ENCODE measurements around a stretch of chr10.

GRCh38 chr10:71748516-71749516 is 24.5 kb downstream of the VSIR start:
- PRO-cap, 4 experiments: peak in 4 of 4 experiments; most common plus-strand start chr10:71748950 (in 3); most common minus-strand start chr10:71748798 (in 3)
- RAMPAGE, long total RNA, 2 experiments: no peak in any of the 2 experiments

- PRO-cap, 4 experiments: no peak in any of the 4 experiments
- RAMPAGE, long total RNA, 2 experiments: no peak in any of the 2 experiments
Observed at GRCh38 chr10:71749673-71750159, 23.6 kb downstream of the VSIR start.

DNA sequence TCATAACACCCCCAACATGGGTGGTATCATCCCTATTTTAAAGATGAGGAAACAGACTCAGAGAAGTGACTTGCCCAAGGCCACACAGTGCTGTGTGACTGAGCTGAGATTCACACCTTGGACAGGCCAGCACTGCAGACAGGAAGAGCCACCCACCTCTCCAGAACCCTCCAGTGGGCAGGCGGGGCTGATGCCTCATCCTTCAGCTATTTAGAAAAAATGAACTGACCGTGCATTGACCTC is 6.7 kb downstream of the VSIR start:
- PRO-cap, 4 experiments: peak in 1 of 4 experiments; most common minus-strand start position 134 of the sequence (in 1)
- RAMPAGE, long total RNA, 2 experiments: no peak in any of the 2 experiments

- PRO-cap, 4 experiments: peak in 4 of 4 experiments; most common plus-strand start chr10:71771035 (in 2); most common minus-strand start chr10:71770946 (in 2)
- RAMPAGE, long total RNA, 2 experiments: no peak in any of the 2 experiments
Observed at GRCh38 chr10:71770678-71771934, 2.2 kb downstream of the VSIR start.

DNA sequence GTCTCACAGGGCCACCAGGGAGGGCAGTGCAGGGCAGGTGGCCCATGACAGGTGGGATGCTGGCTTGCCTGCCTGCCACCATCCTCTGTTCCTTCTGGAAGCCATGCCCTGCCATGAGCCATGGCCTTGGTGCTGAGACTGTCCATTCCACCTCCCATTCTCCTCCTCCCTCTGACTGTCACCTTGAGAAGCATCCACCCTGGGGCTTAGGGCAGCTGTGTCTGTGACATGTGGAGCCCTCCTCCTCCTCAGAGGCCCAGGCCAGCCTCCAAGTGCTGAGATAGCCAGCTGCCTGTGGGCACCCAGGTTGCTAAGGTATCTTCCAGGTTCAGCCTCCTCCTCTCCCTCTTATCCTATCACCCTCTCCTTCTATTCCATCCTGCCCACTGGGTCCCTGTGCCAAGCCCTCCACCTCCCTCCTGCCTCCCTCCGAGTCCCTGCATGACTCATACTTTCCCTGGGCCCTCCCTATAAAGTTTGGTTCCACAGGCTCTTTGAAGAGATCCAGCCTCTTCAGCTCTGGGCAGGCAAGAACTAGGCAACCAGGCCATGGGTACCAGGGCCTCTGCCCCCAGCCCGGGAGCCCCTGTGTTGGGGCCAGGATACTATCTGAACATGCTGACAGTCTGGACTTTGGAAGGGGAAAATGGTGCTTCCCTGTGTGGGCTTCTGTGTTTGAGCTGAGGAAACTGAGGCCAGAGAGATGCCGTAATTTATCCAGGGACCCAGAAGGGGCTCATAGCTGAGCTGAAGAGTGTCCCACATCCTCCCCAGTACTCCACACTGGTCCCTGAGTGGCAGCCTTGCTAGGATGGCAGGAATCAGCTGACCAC is 1.2 kb downstream of the VSIR start:
- PRO-cap, 4 experiments: peak in 3 of 4 experiments; most common plus-strand start position 500 of the sequence (in 3); most common minus-strand start position 202 of the sequence (in 1)
- RAMPAGE, long total RNA, 2 experiments: no peak in any of the 2 experiments

DNA sequence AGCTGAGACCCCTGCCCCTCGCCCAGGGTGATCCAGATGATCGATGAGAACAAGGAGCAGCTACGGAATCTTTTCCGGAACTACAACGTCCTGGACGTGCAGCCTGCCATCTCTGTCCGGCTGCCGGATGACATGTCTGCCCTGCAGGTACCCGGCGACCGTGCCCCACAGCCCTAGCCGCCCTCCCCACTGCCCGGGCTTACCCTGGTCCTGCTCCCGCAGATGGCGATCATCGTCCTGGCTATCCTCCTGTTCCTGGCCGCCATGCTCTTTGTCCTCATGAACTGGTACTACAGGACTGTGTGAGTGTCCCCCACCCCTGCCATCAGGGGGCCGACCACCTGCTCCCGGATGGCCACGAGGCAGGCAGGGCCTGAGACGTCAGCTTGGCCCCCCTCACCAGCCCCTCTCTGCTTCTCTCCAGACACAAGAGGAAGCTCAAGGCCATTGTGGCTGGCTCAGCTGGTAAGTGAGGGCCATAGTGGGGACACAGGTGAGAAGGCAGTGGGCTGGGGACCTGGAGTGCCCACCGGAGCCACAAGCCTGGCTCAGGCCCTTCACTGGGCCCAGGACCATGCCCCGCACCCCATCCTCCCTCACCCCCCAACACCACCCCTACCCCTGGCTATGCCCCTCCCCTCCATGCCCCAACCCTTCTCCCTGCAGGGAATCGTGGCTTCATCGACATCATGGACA is 38.1 kb upstream of the VSIR start:
- PRO-cap, 4 experiments: no peak in any of the 4 experiments
- RAMPAGE, long total RNA, 2 experiments: no peak in any of the 2 experiments

- PRO-cap, 4 experiments: peak in 4 of 4 experiments; most common minus-strand start chr10:71815729 (in 3)
- RAMPAGE, long total RNA, 2 experiments: no peak in any of the 2 experiments
Observed at GRCh38 chr10:71815424-71815921, 35.6 kb downstream of the PSAP start.

DNA sequence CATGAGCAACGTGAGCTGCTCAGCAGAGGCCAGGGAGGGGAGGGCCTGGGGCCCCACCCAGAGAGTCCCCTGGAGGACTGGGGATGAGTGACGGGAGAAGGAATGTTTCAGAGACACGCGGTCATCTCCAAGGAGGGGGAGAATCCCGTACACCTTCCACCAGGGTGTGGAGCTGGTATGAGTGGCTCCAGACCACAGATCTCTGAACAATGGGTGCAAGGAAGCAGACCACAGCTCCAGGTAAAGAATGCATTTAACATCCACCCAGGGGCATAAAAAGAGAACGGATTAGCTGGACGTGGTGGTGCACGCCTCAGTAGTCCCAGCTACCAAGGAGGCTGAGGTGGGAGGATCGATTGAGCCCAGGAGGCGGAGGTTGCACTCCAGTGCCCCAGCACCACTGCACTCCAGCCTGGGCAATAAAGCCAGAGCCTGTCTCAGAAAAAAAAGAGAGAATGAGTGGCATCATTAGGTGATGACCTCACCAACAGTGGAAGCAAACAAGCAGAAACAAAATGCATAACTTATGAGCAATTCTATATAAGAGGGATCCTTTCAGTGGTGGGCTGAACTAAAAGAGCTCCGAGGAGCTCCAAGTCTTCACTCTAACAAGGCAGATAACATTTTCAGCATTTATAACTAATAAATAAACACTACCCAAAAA is 12.6 kb downstream of the PSAP start:
- PRO-cap, 4 experiments: no peak in any of the 4 experiments
- RAMPAGE, long total RNA, 2 experiments: no peak in any of the 2 experiments

DNA sequence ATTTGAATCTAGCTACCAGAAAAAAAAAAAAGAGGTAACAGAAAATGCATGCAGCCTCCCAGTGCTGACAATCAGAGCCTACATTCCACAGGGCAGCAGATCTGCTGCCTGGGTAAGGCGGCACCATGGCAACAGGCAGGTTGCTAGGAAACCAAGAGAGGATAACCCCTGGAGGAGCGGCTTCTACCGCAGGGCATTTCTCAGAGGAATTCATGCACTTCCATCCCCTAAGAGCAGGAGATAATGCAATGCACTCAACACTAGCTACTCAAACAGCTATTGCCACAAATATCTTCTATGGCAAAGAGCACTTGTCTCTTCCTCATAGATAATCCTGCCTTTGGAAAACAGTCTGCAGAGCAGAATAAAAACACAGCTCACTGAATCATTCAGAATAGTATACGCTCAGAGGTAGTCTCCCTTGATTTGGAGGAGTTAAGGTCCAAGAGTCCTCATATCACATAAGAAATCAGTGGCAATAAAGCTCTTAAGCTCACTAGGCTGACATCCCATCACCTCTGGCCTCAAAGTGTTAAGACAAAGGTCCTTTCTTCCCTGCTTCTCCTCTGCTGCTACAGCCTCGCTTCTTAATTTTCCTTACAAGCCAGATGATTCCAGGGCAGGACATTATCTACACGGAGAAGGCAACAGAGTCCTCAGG is 10.8 kb downstream of the PSAP start:
- PRO-cap, 4 experiments: no peak in any of the 4 experiments
- RAMPAGE, long total RNA, 2 experiments: no peak in any of the 2 experiments

- PRO-cap, 4 experiments: no peak in any of the 4 experiments
- RAMPAGE, long total RNA, 2 experiments: no peak in any of the 2 experiments
Observed at GRCh38 chr10:71853837-71854378, 2.9 kb upstream of the PSAP start.

GRCh38 chr10:71868069-71868794 is 17.2 kb upstream of the PSAP start:
- PRO-cap, 4 experiments: peak in 3 of 4 experiments; most common plus-strand start chr10:71868512 (in 3); most common minus-strand start chr10:71868288 (in 2)
- RAMPAGE, long total RNA, 2 experiments: no peak in any of the 2 experiments

DNA sequence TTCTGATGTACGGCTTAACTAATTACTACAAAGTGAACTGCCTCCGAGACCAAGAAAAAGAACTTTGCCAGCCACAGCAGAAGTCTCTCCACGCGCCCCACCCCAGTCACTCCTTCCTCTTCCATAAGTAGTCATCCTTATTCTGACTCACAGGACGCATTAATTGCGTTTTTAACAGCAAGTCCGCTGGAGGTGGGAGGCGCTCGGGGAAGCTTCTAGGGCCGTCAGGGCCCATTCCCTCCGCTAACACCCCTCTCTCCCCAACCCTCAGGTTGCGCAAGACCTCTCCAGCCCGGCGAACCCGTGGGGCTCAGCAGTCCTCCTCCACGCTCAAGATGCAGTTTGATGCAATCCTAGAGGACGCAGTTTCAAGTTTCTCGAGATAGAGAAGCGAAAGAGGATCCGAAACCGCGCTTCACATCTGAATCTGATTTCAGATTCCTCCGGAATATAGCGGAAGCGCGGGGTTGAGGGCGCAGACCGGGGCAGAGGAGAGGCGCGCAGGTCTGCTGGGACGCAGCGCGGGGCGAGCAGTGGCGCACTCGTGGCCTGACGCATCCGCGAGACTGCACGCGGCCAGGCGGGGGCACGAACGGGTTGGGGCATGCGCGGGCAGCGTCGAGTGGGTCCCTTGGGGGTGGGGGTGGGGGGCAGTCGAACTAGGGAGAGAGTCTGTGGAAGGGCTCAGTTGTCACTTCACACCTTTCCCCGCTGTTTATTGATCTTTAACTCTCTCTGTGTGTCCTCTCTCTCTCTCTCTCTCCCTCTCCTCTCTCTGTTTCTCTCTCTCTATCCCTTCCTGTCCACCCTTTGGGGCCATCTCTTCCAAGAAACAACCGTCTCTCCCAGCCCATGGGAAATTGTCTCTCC is 37.8 kb upstream of the PSAP start:
- PRO-cap, 4 experiments: peak in 4 of 4 experiments; most common plus-strand start position 478 of the sequence (in 4); most common minus-strand start position 66 of the sequence (in 4)
- RAMPAGE, long total RNA, 2 experiments: no peak in any of the 2 experiments

DNA sequence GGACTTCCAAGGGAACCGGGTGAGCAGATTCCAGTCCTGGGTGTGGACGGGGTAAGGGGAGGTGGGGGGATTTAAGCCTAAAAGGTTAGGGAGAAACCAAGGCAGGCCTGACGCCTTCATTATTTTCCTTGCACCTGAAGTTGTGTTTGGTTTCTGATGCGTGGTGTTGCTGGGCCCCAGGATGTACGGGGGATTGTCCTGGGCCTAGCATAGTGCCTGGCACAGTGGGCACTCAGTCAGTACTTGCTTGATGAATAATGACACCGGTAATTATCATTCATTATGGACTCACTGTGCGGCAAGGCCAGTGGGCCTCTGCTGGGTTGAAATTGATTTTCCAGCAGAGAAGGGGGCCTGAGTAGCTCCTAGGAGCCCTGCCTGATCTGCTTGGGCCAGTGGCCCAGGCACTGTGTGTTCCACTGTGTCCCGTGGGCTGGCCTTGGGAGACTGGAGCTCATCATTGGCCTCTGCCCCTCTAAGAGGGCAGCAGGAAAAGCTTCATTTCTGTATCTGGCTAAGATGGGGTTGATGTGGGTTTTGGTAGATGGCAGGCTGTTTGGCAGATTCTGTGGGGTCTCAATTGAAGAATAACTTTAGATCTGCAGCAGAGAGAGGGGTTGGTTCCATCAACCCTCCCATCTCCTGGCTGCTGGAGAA is 1.4 kb downstream of the CHST3 start:
- PRO-cap, 4 experiments: peak in 1 of 4 experiments; most common minus-strand start position 413 of the sequence (in 1)
- RAMPAGE, long total RNA, 2 experiments: no peak in any of the 2 experiments

DNA sequence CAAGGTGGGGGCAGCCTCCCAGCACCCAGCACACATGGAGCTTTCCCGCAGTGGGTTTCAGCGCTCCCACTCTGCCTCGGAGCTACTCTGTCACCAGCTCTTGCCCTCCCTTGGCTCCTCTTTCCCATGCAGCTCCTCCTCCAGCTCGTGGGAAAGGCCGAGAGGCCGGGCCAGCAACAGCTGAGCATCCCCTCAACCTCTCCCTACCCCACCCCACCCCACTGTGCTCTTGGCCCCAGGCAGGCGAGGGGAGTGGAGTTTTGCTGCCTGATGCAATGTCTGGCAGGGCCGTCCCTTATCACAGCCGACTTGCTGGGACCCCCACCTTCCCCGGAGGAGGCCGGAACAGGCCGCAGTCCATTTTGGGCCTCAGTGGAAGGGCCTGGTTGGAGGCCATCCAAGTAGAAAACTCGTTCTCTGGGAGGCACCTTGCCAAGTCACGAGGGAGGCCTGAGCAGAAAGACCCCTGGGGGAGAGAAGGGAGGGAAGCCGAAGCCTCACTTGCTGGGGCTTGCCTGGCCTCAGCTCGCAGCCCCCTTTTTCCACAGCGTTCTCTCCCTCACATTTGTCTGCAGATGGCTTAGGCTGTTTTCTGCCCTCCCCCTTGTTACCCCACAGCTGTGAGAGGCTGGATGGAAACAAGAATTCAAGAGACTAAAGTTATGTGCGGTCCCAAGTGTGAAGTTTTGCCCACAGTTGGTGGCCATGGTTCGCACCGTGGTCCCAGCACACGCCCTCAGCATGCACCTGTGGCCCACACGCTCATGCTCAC is 35.3 kb downstream of the CHST3 start:
- PRO-cap, 4 experiments: no peak in any of the 4 experiments
- RAMPAGE, long total RNA, 2 experiments: no peak in any of the 2 experiments

DNA sequence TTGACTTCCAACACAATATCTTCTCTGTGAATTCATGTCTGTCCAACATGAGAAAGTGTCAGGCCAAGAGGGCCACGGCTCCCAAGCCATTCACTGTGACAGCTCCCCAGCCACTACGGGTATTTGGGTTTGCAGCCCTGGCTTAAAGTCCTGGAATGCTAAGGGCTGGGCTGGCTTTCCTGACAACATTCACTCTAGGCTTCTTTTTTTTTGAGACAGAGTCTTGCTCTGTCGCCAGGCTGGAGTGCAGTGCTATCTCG is 53.3 kb downstream of the CHST3 start:
- PRO-cap, 4 experiments: no peak in any of the 4 experiments
- RAMPAGE, long total RNA, 2 experiments: no peak in any of the 2 experiments

GRCh38 chr10:72058292-72059004 is 29.9 kb downstream of the SPOCK2 start:
- PRO-cap, 4 experiments: no peak in any of the 4 experiments
- RAMPAGE, long total RNA, 2 experiments: no peak in any of the 2 experiments

DNA sequence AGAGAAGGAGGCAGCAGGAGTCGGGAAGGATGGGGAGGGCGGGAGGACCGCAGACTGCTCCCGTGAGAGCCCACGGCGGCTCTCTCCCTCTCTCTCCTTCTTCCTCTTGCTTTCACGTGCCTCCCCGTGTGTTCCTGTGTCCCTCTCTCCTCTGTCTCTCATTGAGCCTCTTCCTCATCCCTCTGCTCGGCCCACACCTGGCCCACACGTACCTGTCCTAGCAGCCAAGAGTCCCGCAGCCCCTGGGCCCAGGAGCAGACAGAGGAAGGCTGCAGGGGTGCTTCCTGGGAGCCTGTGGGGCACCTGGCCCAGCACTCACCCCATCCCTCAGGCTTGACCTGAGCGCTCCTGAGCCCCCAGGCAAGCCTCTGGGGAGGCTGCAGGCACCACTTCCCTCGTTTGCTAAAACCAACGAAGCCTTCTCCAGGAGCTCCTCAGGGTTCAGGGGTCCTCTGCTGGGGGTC is 13.6 kb downstream of the SPOCK2 start:
- PRO-cap, 4 experiments: no peak in any of the 4 experiments
- RAMPAGE, long total RNA, 2 experiments: no peak in any of the 2 experiments

DNA sequence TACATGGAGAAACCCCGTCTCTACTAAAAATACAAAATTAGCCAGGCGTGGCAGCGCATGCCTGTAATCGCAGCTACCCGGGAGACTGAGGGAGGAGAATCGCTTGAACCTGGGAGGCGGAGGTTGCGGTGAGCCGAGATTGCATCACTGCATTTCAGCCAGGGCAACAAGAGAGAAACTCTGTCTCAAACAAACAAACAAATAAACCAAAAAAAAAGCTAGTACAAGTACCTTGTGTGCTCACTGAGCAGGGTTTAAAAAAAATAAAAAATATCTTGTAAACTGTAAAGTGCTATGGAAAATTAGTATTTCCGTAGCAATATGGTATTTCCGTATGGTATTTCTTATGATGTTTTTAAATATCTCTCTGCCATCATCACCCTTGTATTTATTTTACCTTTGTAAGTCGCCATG is 11.3 kb upstream of the SPOCK2 start:
- PRO-cap, 4 experiments: peak in 2 of 4 experiments; most common plus-strand start position 147 of the sequence (in 1); most common minus-strand start position 87 of the sequence (in 2)
- RAMPAGE, long total RNA, 2 experiments: no peak in any of the 2 experiments

GRCh38 chr10:72123717-72124027 is 35.3 kb upstream of the SPOCK2 start:
- PRO-cap, 4 experiments: no peak in any of the 4 experiments
- RAMPAGE, long total RNA, 2 experiments: no peak in any of the 2 experiments

DNA sequence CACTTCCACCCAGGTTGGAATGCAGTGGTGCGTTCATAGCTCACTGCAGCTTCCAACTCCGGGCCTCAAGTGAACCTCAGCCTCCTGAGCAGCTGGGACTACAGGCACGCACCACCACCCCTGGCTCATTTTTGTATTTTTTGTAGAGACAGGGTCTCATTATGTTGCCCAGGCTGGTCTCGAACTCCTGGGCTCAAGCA is 24.5 kb upstream of the DDIT4 start:
- PRO-cap, 4 experiments: no peak in any of the 4 experiments
- RAMPAGE, long total RNA, 2 experiments: no peak in any of the 2 experiments

Measured in right lobe of liver (tissue), 4 donors.